A673 (cell line): ENCODE data around the gene MYO16.

GRCh38 chr13:106475724-106476274, 59.7 kb downstream of the EFNB2 start:
- PRO-cap: no peak

DNA sequence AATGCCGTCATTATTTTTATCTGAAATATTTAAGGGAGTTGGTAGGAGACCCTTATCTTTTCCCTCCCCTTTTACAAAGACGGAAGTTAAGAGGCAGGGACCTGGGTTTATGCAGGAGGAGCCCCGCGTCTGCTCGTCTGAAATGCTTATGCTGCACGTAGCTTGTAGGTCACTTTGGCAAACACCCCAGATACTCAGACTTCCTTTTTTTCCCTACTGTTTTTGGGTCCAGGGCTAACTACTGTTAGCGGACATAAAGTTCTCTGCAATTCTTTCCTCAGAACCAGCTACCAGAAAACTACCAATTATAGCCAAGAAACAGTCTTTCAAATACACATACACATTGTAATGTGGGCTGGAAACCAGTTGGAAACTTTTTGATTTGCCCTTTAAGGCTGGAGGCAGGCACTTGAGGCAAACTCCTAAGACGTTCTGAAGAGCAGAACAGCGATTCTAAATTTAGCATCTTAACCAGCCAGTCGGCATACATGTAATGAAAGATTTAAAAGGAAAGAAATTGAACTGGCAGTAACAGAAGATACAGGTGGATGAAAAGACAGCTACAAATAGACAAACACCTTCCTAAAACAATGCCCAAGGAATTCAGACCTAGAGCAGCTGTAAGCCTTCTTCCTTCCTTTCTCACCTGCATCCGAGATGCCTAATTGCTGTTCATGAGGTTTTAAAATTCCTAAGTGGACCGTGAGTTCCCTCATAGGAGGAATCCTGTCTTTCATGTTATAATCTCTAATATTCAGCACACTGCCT, 50.6 kb downstream of the EFNB2 start:
- PRO-cap: no peak

- PRO-cap: no peak
These were observed 39.3 kb downstream of the EFNB2 start for GRCh38 chr13:106496248-106496565.

DNA sequence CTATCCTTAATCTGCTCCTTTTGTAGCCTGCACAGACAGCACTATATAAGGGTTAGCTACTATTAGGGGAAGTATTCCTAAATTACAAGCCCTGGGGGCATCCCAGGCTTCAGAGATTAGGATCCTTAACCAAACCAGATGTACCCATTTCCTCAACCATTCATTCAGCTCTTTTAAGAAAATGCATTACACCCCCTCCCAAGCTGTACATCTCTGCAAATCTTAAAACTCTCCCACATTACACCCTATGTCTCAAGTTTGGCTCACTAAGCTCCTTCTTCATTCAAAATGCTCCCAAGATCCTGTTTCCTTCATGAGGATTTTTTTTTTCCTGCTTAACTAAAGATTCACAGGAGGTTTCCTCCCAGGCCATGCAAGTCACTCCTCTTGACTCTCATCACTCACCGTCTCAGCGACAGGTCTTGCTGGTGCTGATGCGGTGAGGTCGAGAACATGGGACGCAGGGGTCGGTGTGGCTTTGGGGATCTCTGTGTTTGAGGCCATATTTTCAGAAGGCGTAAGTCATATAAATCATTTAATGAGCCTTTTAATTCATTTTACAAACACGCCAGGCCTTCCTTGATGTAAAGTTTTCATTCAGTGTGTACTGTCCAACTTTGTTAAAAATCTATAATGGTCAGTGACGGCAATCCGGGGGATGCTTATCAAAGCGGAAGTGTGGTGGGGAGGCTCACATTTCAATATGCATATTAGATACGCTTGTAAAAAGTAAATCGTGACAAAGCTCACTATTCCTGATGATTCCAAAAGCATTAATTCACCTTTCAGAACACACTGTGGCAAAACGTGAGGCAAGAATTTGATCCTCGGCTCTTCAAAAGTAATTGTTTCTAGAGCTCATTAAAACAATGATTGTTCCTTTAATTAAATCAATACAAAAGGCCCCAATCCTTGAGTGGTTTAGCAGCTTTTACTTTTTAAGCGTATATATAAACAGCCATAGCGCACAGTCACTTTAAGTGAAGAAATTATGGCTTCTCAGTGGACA, 20.4 kb downstream of the EFNB2 start:
- PRO-cap: no peak

DNA sequence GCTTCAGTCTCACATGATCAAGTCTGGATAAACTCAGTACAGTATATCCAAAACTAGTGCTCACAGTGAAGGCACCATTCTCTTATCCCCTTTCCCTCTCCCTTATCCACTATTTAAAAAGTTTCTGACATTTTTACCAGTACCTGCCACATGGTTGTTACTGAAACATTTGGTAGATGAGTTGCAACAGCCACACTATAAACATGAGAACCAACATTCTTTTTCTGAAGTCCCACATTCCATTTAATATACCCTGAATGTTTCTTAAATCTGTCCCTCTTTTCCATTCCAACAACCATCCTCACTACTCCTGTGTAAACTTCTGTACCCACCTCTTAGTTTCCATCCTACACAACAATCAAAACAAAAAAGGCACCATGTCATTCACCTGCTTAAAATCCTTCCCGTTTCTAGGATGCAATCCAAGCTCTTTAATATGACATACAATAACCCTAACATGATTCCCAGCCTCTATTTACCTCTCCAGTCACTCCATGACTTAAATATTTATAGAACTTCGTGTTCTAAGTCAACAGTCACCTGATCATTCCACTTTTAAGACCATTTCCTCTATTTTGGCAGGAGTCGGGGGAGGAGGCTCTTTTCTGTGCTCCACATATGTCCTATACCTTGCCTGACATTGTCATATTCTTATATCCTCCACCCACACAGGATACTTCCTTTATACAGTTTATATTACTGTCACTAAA, 3.0 kb downstream of the ARGLU1 start:
- PRO-cap: no peak

DNA sequence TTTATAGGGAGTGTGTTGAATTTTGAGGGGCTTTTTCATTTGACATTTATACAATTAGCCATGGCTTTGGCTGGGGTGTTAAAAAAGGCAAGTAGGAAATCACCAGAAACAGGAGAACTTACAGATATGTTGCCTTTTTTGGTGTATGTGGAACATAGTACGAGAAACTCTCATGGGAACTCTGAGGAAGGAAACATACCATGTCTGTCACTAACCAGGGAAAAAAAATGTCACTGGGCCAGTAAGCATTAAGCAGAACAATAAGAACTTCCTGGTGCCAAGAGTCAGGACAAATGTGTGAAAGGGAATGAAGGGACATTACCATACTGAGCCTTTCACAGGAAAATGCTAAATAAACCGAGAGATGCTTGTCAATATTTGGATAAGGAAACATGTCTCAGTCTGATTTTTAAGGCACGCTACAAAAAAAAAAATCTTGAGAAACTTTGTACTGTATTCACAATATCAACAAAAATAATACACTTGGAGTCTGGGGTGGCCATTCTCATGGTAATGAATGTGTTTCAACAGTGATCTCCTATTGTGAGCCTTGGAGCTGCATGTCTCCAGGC, 112.9 kb upstream of the ARGLU1 start:
- PRO-cap: no peak

- PRO-cap: unidirectional peak, plus-strand start at chr13:107678748
These were observed 188.9 kb downstream of the NALF1 start for GRCh38 chr13:107678262-107678935.

DNA sequence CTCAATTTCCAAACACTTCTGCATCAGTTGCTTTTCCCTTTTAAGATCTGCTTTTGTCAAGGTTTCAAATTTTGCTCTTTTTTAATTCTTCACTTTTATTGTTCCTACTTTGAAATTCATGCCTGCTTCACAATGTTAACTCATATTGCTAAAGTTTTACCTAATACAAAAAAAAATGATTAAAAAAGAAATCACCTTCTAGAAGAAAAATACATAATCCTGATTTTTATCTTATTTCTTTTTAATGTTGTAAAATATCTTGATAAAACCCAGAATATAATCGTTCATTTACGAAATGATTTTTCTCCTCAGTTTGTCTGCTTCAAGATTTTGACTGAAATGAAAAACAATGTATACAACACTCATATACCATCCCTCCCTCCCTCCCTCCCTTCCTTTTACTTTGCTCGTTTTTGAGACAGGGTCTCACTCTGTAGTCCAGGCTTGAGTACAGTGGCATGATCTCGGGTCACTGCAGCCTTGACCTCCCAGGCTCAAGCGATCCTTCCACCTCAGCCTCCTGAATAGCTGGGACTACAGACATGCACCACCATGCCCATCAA, 143.1 kb downstream of the NALF1 start:
- PRO-cap: no peak

GRCh38 chr13:108210030-108210601, 5.2 kb downstream of the LIG4 start:
- PRO-cap: no peak

DNA sequence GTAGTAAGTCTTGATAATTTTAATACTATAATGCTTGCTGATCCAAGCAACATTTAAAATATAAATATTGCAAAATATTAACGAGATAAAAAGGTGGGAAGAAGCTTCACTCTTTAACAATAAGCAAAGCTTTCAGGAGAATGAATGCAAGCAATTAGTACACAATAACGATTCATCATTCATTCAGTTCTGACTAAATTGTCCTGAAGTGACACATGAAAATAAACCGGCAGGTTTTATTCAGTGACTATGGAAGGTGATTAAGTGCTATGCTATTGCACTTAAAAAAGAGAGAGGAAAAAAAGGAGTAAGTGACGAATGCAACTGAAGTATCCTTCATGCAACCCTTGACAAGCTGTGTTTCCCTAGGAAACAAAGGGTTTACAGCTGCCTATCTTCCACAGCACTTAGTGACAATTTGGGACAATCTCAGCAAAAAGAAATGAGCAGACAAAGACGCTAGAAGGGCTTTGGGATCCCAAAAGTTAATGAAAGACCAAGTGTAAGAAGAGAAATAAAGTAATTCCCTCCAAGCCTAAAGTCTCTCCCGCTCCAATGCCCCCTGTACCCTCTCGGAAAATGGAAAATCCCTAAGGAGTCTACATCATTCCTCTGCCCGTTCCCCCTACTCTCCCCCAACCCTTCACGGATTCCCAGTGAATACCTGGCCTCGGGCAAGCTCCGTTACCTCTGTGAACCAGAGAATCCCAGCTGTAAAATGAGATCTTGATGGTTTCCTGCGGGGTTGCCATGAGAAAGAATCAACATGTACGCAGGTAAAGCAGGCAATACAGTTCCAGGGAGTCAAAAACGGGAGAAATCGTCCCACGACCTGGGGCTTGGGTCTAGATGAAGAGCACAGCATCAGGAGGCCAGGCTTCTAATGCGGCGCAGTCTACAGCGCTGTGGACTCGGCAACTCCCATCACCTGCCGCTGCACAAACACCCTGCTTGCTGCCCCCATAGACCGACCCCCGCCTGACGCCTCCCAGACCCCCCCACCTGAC, 1.2 kb downstream of the LIG4 start:
- PRO-cap: no peak

DNA sequence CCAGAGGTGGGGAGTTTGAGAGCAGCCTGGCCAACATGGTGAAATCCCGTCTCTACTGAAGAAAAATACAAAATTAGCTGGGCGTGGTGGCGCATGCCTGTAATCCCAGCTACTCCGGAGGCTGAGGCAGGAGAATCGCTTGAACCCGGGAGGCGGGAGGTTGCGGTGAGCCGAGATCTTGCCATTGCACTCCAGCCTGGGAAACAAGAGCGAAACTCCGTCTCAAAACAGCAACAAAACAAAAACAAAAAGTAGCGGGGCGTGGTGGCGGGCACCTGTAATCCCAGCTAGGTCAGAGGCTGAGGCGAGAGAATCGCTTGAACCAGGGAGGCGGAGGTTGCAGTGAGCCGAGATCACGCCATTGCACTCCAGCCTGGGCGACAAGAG, 902 bp upstream of the ABHD13 start:
- PRO-cap: no peak

GRCh38 chr13:108408654-108409081, 139.2 kb downstream of the TNFSF13B start:
- PRO-cap: unidirectional peak, plus-strand start at chr13:108408896

DNA sequence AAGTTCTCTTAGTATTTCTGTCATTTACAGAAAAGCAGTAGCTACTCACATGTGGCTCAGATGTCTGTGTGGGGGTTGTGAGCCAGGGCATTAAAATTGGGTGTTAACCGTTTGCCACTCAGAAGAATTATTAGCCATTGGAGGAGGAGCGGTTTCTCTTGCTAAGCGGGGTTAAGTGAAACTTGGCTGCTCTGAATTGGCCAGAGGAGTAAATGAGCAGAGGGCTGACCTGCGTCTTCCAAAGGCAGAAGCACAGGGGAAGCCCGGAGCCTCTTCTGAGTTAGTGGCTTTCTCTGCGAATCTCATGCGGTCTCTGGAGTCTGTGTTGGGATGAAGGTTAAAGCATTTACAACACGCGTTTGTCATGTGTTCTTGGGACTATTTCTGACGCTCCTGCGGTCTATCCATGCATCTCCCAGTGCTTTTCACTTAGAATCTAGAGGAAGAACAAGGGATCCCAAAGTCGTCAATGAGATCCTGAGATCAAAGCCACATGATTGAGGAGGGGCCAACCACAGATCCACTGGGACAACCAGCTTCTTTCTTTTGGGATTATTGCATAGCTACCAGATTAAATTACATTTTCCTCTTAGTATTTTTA, 132.6 kb upstream of the MYO16 start:
- PRO-cap: no peak

DNA sequence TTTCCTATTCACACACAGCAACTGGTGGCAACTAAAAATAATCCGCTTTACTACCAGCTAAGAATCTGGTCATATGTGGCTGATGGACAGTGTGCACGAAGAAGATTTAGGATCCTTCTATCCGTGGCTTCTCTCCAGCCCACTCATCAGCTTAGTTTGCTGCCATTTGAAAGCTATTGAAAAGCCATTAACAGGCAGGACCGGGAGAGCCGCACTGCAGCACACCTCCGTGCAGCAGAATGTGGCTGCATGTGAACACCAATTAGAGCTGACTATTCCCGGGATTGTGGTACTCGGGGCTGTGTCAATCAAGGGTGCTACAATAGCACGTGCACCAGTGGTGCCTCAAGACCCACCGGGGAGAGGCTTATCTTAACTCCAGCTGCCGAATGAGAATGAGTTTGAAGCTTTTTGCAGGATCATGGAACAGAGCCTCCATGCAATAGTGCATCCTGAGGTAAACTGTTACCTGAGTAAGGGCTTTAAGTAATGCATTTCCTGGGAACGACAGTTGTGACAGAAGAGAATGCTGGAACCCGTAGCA, at the start of gene MYO16:
Gene MYO16, plus strand, starts transcription at position 334 of the 544 bp plus-strand sequence.
- PRO-cap: no peak

- PRO-cap: no peak
These were observed 75.6 kb downstream of the MYO16 start for GRCh38 chr13:108704786-108705567.

GRCh38 chr13:109154089-109155017, 524.9 kb downstream of the MYO16 start:
- PRO-cap: no peak

DNA sequence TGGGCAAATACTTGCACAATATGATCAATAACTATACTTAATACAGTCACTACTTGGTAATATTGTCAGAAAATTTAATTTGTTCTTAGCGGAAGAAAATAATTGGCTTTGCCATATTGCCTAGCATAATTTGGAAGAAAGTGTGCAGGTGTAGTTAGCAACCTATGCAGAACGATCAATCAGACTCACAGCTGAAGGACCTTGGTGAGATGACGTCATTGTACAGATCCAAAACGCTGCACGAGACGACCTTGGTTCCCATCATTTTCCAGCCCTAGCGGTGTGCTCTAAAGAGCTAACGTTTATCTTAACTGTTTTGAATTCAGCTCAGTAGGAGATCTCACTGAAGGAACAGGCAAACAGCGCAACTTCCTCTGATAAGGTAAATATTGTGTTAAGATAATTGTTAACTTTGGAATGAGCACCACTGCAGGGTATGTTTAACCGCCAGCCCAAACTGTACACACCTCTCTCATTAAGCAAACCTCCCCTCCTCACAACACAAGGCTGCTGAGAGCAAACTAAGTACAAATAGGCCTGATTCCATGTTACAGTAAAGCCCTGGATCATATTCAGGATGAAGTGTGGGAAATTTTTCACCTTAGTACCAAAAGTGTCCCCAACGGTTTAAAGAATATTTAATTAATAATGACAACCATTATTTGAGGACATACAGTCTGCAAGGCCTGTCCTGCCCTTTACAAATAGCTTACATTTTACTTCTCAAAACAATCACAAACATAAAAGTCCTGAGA, 476.3 kb downstream of the IRS2 start:
- PRO-cap: no peak

DNA sequence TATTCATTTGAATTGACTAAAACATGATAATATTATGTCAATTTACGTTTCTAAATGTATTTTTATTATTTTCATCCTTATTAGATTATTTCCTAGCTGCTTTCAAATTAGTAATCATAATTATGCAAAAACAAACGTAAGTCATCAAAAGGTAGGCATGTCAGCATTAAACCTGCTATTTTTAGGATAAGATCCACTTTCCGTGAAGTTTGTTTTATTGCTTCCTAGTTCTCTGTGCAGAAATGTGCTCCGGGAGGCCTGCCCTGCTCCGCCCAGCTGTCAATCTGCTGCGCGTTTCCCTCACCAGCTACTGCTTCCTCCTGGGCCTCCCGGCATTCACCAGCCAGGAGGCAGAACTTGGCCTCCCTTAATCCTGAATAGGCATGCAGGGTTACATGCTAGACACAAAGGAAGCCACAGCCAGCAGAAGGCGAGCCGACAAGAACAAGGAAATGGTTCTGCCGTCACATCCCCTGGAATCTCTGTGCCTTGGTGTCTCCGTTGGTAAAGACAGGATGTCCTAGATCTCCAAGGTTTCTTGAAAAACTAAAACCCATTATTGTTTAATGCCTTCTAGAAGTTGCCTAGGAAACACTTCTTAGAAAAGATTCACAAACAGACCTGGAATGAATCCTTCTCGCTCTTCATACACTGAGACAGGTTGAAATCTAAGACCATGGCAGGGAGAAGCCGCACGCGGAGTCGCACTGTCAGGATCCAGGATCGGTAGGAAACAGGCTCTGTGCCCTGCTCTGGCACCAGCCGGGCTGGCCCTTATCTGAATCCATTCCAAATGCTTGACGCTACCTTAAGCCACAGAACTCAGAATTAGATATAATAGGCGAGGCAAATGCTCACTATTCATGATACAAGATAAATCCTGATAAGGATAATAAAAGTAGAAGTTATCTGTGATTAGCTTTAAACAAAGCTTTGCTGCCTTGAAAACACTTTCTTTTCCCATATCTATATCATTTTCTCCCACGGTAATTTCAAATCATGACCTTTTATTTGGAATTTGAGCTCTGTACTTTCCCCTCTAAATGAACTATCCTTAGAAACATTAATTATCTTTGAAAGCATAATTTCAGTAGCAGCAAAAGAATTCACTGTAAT, 385.9 kb downstream of the IRS2 start:
- PRO-cap: no peak

DNA sequence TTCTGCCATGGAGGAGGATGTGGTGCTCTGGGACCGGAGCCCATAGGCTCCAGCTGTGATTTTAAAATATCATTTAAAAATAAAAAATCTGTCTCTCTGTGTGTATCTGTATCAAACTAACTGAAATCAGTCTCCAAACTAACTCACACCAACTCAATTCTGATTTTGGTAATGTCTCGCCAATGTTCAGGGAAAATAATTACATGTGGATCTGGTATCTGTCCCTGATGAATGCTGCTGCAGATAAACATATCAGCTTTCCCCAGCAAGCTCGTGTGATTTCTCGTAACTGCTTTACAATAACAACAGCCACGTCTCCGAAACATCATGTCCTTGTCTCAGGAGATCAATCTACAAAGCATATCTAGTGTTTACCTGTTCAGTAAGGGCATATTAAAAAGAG, 129.0 kb downstream of the IRS2 start:
- PRO-cap: no peak

GRCh38 chr13:109720680-109721435, 65.5 kb downstream of the IRS2 start:
- PRO-cap: no peak